Pulmonary lymph node (tissue), 1 donor: Measurements from ENCODE around the genes BEND5 and C1orf185.

GRCh38 chr1:48776242-48777292, at the start of gene BEND5:
Gene BEND5 (minus strand): TSS chr1:48776891.
- PRO-cap = bidirectional peak, plus-strand start at chr1:48777112, minus-strand start at chr1:48776891

GRCh38 chr1:48878447-48879149, 101.9 kb upstream of the BEND5 start:
- PRO-cap = no peak

DNA sequence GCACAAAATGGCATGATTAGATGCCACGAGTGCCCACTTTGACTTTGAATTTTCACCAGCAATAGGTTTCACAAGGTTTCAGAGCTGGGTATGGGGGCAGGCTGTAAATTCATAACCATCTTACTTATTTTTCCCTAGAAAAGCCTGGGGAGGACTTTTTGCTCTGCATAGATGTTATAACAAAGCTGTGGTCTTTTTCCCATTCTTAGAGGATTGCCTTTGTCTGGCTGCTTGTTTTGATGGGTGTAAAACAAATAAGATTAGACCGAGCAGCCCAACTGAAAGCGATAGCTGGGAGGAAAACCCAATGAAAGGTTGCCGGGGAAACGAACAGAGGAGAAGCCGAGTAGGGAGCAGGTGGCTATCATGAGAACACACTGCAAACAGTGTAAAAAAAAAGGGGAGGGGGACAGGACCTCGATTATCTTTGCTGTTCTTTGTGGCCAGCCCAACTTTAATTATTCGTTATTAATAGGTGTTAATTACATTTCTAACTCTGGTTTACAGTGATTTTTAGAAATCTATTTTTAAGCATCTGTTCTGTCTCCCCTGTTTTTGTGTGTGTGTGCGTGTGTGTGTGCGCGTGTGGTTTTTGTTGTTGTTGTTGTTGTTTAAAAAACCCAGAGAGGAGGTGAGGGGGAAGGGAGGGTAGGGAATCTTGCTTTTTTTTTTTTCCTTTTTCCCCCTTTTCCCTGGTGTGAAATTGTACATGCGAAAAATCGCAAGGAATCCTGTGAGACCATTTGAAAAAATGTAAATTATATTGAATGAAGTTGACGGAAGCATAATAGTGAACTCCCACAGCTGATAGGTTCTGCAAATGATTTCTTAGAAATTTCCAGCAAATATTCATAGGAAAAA, 2.1 kb downstream of the ELAVL4 start:
- PRO-cap = no peak

GRCh38 chr1:50466743-50467184, 43.5 kb upstream of the DMRTA2 start:
- PRO-cap = no peak

DNA sequence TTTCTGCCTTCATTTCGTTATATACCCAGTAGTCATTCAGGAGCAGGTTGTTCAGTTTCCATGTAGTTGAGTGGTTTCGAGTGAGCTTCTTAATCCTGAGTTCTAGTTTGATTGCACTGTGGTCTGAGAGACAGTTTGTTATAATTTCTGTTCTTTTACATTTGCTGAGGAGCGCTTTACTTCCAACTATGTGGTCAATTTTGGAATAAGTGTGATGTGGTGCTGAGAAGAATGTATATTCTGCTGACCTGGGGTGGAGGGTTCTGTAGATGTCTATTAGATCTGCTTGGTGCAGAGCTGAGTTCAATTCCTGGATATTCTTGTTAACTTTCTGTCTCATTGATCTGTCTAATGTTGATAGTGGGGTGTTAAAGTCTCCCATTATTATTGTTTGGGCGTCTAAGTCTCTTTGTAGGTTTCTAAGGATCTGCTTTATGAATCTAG, 51.9 kb downstream of the FAF1 start:
- PRO-cap = no peak

- PRO-cap = no peak
Observed at GRCh38 chr1:51101910-51102322, at the start of gene C1orf185. Gene C1orf185 (plus strand): TSS chr1:51102228.

DNA sequence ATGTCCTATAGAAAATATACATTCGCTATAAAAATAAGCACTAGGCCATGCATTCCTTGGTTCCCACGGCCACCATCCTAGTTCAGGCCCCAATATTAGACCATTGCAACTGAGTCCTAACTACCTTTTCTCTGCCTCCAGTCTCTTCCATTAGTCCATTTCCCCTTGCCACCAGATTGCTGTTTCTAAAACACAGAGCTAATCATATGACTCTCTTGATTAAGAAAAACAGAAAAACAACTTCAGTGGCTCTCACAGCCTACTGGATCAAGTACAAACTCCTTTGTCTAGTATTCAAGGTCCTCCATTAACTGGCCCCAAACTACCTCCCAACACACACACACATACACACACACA, 20.4 kb upstream of the RNF11 start:
- PRO-cap = no peak

GRCh38 chr1:51235455-51236126, 482 bp upstream of the RNF11 start:
- PRO-cap = unidirectional peak, plus-strand start at chr1:51236024

GRCh38 chr1:51264451-51265054, 28.5 kb downstream of the RNF11 start:
- PRO-cap = no peak

DNA sequence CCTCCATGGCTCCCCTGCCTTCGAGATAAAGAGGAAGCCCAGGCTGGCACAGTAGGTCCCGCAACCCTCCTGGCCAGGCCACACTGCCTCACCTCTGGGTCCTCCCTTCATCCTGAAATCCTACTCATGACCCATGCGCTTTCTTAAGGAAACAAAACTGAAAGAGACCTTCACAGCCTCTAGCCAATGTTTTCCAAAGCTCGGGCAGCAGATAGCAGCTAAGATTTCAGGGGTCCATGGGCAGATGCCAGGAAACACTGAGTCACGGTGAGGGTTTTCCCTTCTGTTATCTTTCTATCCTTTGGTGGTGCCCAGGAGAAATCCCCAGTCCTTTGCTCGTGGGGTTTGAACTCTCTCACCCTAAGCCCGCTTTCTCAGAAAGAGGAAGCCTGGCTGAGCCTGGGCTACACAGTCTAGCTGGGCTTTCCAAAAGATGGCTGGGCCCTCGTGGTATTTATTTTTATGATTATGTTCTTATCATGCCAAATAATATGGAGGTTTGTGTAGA, 26.6 kb downstream of the TTC39A start:
- PRO-cap = no peak

- PRO-cap = no peak
Observed at GRCh38 chr1:51326792-51327398, 3.5 kb downstream of the TTC39A start.

GRCh38 chr1:51660973-51661320, 44.1 kb downstream of the OSBPL9 start:
- PRO-cap = no peak

- PRO-cap = bidirectional peak, plus-strand start at chr1:51878933, minus-strand start at chr1:51878741; bidirectional peak, plus-strand start at chr1:51879232, minus-strand start at chr1:51879203
Observed at GRCh38 chr1:51878844-51879343, 367 bp upstream of the NRDC start.

DNA sequence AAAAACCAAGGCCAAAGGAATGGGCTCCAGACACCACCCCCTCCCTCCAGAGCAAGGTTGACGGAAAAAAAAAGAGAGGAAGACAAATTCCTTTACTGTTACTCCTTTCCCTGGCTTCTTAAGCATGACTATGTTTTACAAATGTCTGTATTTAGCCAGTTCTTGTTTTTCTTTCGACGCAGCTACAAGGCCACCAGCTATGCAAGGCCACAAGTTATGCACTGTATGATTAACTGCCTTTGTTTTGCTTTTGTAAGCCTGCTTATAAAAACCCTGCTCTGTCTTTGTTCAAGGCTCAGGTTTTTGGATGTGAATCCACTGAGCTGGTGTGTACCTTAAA, 15.1 kb upstream of the RAB3B start:
- PRO-cap = no peak

DNA sequence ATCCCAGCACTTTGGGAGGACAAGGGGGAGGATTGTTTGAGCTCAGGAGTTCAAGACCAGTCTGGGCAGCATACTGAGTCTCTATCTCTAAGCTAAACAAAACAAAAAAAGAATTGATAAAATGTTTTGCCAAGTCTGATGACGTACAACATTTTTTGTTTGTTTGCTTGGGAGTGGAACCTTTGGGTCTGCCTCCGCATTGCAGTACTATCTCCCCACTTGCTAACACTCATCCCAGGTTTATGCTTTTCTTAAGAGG, 42.9 kb downstream of the ZFYVE9 start:
- PRO-cap = no peak

DNA sequence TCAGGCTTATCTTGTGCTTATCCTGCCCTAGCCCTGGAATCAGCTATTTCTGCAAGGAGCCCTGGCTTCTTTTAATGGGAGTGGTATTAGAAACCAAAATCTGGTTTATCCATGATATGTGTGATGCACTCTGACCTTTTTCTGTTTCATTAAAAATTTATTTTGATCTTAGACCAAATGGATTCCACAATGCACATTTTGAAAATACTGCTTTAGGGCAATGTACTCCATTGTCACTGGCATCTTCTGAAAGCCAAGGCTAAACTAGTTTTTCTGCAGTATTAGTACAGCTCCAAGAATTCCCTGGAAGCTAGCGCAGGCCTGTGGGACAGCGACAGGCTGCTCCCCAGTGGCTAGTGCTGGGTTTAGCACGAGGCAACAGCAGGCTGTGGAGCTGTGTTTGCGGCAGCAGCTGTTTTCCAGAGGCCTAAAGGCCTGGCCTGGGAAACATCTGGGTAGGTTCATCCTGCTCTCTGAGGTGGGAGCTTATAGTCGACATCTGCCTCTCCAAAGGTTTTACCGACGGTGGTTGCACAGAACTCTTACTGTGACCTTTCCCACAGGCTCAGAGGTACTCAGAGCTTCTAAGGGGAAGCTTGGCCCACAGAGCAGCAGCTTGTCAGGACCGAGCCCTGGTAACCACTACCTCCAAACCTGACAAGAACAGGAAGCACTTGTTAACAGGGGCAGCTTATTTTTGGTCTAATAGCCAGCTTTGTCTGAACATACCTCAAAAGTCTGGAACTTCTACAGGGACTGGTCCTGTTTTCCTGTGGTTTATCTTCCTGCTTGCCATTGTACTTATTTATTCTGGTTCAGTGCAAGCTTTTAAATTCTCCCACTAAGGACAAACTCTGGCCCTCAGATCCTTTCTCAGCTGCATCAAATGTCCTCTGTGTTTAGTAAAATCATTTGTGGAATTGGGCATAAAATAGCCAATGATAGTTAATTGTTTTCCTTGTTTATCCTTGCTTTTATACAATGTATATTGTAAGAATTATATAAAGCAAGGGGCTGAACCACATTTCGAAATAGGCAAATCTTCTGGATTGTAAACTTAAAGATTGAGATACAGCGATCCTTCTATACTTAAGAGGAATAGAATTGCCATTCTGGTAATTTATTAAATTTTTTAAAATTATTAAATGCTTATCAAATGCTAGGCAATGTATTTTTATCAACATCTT, 17.1 kb downstream of the CC2D1B start:
- PRO-cap = no peak

DNA sequence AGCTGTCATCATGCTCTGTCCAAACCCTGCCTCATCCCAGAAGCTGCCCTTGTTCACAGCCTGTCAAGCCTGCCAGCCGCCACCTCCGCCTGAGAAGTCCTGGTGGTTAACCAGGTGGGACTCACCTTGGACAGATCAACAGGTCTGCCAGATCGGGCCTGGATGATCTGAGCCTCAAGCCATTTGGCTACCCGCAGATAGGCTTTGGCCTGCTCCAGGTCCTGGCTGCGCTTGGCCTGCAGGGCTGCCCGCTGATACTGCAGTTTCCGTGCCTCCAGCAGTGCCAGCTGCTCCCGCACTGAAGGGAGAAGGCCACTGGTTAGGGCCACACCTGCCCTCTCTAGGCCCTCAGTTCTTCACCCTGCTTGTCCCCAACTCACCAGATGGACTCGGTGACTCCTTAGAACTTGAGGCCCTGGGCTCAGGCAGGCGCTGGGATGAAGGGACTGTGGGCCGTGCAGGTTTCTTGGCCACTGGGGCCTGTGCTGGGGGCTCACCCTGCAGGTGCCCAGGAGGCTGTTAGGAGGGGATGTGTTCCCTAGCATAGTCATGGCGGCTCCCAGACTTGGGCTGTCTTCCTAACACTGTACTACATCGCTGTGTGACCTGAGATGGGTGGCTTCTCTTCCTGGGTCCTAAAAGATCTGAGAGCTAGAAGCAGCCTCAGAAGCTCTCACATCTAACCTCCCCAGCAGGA, 8.5 kb downstream of the CC2D1B start:
- PRO-cap = no peak

- PRO-cap = bidirectional peak, plus-strand start at chr1:52552378, minus-strand start at chr1:52552320
Observed at GRCh38 chr1:52551910-52552544, 865 bp downstream of the TUT4 start.

DNA sequence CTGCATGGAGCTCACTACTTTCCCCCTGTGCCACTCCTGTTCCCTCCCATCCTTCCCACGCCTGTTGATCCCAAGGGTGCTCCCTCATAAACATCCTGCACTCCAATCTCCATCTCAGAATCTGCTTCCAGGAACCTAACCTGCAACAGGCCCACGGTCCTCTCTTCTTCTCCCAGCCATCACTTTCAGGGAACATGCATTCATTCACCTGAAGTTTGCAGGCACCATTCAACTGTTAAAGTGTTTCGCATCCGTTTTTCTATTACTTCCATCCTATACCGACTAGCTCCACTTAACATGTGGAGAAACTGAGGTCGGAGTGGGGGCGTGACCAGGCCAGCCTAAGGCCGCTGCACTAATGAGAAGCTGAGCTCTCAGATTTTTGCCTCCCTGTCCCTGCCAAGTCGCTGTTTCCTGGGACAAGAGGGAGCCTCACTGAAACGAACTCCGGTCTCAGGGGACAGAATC, 418 bp upstream of the GPX7 start:
- PRO-cap = no peak

DNA sequence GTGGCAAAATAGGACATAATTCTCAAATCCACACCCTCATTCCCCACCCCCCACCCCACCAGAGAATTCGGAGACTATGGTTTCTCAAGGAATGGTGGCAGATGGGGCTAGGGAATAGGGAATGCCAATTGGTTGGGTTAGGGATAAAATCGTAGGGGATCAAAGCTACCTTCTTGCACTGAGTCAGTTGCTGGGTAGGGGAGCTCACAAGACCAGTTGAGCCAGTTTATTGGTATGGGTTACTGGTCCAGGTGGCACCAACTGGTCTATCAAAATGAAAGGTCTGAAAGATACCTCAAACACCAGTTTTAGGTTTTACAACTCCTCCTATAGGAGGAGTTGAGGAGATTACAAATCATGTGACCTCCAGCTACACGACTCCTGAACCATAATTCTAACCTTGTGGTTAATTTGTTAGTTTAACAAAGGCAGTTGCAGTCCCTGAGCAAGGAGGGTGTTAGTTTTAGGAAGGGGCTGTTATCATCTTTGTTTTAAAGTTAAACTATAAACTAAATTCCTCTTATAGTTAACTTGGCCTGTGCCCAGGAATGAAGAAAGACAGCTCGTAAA, 2.4 kb downstream of the SHISAL2A start:
- PRO-cap = no peak